Calu3 (cell line): ENCODE measurements around a stretch of chr10.

GRCh38 chr10:23432118-23433154, 6.4 kb upstream of the OTUD1 start:
- PRO-cap, result no peak

DNA sequence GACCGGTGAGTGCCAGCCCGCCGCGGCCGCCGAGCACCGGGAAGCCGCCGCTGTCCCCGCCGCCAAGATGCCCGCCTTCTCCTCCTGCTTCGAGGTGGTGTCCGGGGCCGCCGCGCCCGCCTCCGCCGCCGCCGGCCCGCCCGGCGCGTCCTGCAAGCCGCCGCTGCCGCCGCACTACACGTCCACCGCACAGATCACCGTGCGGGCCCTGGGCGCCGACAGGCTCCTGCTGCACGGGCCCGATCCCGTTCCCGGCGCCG, 659 bp downstream of the OTUD1 start:
- PRO-cap, result no peak

GRCh38 chr10:23643380-23643957, 204.6 kb downstream of the OTUD1 start:
- PRO-cap, result no peak

DNA sequence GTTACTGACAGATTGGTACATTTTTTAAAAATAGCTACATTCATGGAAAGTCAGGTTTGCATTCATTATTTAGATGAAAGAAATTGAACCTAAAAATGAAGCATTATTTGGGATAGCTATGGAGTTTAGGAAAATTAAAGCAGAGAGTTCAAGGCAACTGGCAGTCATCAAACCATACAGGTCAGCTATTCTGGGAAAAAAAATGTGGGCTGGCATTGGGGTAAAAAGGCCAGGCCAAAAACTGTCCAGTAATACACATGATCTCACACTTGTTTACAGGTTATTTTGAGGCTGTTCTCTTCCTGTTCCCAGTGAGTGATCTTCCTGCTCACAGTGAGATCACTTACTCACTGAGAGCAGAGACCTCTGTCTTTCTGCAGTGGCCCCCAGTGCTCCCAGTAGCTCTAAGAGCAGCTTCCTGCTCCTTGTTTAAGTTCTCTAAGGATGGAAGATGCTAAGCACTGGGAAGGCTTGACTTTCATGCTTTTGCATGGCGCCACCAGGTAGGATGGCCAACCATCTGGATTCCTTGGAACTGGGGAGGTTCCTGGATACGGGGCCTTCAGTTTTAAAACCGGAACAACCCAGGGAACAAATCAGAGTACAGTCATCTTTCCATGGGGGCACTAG, 93.6 kb upstream of the KIAA1217 start:
- PRO-cap, result no peak

DNA sequence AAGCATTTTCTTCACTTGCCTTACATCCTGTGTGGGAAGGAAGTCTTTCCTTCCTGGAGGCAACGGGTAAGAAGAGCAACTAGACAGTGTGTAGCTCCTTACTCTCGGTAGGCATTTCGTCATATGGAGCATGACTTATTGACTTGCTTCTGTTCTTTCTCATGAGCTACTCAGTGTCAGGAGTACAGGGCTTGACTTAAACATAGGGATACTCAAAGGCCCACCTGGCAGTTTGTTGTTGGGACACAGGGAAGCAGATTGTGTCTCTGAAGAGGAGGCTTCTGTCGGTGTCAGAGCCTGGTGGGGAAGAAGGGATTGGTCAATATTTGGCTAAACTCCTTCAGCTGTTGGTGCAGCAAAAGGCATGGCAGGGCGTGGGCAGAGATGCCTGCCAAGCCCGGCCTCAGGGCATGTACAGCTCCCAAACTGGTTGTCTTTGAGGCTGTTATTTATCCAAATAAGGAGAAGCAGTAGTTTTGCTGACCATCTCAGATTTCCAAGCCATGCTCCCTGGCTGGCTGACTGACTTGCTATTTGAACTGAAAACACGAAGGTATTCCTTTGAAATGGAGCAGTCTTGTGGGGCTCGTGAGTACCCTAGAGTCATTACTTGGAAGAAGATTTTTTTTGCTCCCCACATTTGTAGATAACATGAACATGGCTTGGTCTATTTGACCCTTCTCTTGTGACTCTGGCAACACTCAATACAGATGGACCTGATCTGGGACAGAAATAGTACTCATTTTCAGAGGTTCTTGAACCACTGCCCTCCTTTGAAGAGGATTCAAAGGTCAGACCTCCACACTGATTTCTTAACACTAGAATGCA, 249.0 kb downstream of the KIAA1217 start:
- PRO-cap, result no peak

GRCh38 chr10:24867102-24867833, 85.1 kb downstream of the PRTFDC1 start:
- PRO-cap, result no peak

DNA sequence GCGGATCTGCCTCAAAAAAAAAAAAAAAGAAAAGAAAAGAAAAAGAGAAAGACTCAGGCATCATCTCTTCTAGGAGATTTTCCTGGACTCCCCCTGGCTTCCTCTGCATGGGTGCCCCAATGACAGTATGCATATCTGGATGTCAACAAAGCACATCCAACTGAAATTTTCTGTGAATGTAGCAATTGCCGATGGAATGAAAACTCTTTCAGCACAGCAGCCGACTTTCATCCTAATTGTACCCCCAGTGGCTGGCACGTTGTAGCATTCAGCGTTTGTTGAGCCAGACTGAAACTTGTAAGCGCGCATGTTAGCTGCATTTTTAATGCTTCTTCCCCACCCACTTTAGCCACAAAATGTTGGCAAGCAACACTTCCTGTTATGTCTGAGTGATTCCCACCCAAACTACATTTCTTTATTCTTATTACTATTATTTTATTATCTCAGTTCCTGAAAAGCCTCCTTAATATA, 70.2 kb downstream of the PRTFDC1 start:
- PRO-cap, result no peak

GRCh38 chr10:24894612-24895292, 57.7 kb downstream of the PRTFDC1 start:
- PRO-cap, result no peak

GRCh38 chr10:25078955-25079550, 62.6 kb downstream of the THNSL1 start:
- PRO-cap, result no peak

GRCh38 chr10:25253076-25253427, 78.3 kb downstream of the GPR158 start:
- PRO-cap, result no peak

DNA sequence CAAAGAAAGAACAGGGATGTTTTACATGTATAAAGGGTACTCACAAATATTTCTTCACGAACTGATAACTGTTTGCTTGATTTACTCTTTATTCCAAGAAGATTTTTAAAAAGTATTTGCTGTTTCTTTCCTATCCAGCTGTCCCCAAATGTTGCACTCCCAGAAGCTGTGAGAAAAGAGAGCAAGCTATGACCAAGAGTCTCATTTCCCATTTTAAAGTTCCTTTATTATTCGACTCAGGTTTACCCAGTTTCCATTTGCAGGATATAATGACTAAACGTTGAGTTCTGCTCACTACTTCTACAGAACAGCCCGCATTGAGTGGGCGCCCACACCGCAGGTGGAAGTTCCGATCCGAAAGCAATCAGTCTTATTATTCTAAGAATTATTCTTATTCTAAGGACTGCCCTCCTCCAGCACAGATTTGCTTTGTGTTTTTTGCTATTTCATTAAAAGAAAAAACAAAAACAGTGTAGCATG, 90.8 kb downstream of the APBB1IP start:
- PRO-cap, result no peak

GRCh38 chr10:26574722-26575297, 122.7 kb upstream of the PDSS1 start:
- PRO-cap, result no peak

GRCh38 chr10:26637369-26638047, 60.0 kb upstream of the PDSS1 start:
- PRO-cap, result no peak

DNA sequence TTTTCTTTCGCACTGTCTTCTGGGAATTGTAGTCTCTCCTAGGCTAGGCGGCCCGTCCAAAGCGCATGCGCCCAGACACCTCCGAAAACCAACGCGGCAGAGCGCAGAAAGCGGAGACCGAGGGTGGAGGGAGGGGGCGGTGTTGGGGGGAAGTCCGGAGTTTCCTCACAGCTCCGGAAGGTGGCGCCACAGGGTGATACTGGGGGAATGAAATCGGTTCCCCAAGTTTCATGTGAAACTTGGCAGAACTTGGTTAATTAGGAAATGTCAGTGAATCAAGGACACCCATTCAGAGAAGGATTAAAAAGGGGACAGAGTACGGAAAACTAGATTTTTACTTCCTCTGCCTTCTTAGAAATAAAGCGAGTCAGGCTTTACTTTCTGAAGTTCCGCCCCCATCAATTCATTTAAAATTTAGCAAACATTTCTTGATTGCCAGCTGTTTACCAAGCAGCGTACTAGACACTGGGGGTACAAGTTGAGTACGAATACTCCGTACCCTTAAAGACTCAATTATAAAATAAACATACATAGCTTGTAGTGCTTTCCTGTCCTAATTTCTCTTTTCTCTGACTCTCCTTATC, 449 bp upstream of the ABI1 start:
- PRO-cap, result bidirectional peak, plus-strand start at position 256 of the sequence, minus-strand start outside the sequence

- PRO-cap, result no peak
These were observed 54.0 kb downstream of the ANKRD26 start for GRCh38 chr10:27046254-27046751.

GRCh38 chr10:27125221-27125703, 25.0 kb upstream of the ANKRD26 start:
- PRO-cap, result no peak

GRCh38 chr10:28163112-28163738, 139.6 kb downstream of the MPP7 start:
- PRO-cap, result no peak

GRCh38 chr10:28534070-28534476, 1.2 kb downstream of the WAC start:
- PRO-cap, result no peak

- PRO-cap, result no peak
These were observed 9.3 kb downstream of the WAC start for GRCh38 chr10:28542042-28542822.

DNA sequence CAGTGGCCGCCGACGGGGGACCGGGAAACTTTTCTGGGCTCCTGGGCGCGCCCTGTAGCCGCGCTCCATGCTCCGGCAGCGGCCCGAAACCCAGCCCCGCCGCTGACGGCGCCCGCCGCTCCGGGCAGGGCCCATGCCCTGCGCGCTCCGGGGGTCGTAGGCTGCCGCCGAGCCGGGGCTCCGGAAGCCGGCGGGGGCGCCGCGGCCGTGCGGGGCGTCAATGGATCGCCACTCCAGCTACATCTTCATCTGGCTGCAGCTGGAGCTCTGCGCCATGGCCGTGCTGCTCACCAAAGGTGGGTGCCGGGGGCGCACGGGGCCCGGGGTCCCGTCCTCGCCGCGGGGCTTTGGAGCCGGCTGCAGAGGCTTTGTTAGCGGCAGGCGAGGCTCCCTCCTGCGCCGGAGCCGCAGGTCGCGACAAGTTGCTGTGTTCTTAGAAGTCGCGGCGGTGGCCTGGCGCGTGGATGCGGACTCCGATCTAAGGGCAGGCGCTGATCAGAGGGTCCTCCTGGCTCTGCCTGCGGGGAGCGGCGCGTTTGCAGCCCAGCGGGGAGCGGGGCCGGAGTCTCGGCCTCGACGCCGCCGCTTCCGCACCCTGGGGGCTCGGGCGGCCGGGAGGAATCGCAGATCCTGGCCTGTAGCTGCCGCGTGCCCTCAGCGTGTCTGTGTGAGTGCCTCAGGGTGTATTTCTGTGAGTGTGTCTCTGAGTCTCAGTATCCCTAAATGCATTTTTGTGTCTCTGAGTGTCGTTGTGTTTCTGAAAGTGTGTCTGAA, 544 bp downstream of the BAMBI start:
- PRO-cap, result no peak